ENCODE data around the genes MYOM1 and MYL12A.

- PRO-cap, 2 experiments = peak in 1 of 2 experiments; most common plus-strand start chr18:2999305 (in 1); most common minus-strand start chr18:2999135 (in 1)
- RAMPAGE, long total RNA, 4 experiments = no peak in any of the 4 experiments
Measured at GRCh38 chr18:2998712-2999429, 14.1 kb downstream of the LPIN2 start.

DNA sequence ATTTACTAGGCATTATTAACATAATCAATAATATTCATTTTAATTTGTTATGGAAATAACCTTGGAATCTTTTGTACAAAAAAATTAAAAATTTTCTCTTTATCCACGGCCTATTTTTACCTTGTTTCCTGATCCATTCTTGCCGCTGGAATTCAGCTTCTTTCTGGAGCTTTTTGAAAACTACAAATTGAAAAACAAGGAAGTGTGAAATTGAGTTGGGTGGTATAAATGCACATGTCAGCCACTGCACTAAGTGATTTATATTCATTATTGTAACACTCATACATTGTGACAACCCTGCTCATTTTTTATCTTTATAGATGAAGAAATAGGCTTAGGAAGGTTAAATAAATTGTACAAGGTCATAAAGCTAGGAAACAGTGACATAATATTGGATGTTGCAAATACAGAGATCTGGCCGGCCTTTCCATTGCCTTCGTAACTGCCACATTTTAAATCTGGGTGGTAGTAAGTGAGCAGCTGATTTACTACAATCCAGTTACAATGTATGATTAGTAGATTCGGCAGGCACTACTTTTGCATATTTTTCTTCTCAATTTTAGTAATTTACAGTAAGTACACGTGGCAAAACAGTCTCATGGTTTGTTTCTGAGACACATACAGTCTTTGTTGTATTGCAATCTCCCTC, 76.6 kb upstream of the LPIN2 start:
- PRO-cap, 2 experiments = no peak in any of the 2 experiments
- RAMPAGE, long total RNA, 4 experiments = no peak in any of the 4 experiments

GRCh38 chr18:3211610-3212062, 8.1 kb downstream of the MYOM1 start:
- PRO-cap, 2 experiments = no peak in any of the 2 experiments
- RAMPAGE, long total RNA, 4 experiments = no peak in any of the 4 experiments

- PRO-cap, 2 experiments = no peak in any of the 2 experiments
- RAMPAGE, long total RNA, 4 experiments = no peak in any of the 4 experiments
Measured at GRCh38 chr18:3213475-3213972, 6.2 kb downstream of the MYOM1 start.

DNA sequence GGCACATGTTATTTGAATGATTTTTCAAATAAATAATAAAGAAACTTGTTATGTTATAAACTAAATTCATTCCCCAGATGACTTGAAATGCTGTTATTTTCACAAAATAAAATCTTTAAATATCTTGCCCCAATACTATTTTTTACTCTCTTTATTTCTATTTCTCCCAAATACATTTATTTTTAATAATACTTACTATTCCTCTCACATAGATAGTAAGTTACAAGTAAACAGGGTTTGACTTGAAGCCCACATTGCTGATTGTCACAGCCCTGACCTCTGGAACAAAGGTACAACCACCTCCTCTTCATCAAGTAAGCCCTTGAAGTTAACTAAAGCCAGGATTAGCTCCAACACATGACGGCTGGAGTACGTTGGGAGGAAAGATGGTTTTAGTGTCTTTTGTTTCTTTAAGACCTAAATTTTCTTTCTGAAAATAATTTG, 1.0 kb downstream of the MYOM1 start:
- PRO-cap, 2 experiments = no peak in any of the 2 experiments
- RAMPAGE, long total RNA, 4 experiments = no peak in any of the 4 experiments

GRCh38 chr18:3219148-3220176, at the start of gene MYOM1:
MYOM1 (minus strand) TSS chr18:3219968.
- PRO-cap, 2 experiments = peak in 1 of 2 experiments; most common minus-strand start chr18:3219896 (in 1)
- RAMPAGE, long total RNA, 4 experiments = no peak in any of the 4 experiments

DNA sequence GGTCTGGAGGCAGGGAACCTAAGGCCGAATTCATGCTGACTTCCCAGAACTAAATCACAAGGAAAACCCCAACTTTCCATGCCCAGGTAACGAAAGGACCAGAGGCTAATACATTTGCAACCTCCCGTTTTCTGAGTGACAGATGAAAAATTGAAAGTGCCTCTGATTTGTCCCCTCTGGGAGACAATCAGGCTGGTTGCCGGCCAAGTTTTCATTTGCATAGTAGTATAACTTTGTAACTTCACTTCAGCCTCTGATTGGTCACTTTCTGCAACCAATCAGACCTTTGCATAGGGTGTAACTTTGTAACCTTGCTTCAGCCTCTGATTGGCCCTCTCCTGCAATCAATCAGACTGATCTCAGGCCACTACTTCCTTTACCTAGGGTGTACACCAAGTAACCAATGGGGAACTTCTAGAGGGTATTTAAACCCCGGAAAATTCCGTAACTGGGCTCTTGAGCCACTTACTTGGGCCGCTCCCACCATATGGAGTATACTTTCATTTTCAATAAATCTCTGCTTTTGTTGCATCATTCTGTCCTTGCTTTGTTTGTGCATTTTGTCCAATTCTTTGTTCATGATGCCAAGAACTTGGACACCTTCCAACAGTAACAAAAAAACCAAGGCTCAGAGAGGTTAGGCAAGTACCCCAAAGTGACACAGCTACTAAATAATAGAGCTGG, 10.7 kb upstream of the MYOM1 start:
- PRO-cap, 2 experiments = no peak in any of the 2 experiments
- RAMPAGE, long total RNA, 4 experiments = no peak in any of the 4 experiments

DNA sequence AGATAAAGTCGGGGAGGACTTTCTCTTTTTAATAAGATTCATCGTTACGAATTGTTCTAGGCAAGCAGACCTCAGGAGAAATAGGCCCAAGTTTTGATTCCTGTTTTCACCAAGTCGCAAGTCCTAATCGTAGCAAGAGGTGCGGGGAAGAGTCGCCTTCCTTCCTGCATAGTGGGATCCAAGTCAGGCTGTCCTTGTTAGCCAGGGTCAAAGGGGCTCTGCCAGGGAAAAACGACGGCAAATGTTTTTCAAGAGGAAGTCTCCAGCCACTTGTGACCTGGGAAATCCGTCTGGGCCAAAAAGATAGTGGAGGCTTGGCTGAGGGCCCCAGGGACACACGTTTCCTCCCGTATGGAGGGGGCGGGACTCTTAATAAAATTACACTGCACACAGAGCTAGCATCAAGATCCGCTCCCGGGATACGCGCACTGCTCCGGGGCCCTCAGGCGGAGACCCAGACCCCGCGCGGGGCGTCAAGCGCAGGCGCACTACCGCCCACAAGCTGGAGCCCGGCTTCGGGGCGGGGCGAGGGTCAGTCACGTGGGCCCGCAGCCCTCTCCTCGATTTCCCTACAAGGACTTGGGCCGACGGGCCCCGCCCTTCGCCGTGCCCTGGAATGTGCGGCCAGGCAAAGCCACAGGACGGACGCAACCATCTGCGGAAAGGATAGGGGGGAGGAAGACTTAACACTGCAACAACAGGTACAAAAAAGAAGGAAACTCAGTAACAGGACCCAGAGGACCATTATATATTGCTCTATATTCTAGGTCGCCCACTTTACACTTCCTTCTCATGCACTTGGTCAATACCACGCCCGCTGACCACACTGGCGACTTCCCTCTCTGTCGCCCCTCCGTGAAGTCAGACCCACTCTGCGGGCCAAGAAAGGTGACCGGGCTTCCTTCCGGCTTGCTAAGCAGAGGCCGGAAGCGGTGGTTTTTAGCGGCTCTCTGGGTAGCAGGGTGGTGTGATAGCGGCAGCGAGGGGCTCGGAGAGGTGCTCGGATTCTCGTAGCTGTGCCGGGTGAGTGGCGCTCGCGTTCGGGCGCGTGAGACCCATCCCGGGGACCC, at the start of gene MYL12A:
MYL12A (plus strand) TSS at position 915 of the 1,070 bp plus-strand sequence.
- PRO-cap, 2 experiments = peak in 2 of 2 experiments; most common plus-strand start position 968 of the sequence (in 2); most common minus-strand start position 430 of the sequence (in 1)
- RAMPAGE, long total RNA, 4 experiments = start-site peak on the plus strand in 4 of 4 experiments, centred at positions 944 to 952 of the sequence, 1,029 to 24,350 reads per replicate; start-site peak on the minus strand in 4 of 4 experiments, centred at positions 295 to 485 of the sequence, 5 to 44 reads per replicate

GRCh38 chr18:3248572-3249182, 1.1 kb downstream of the MYL12A start:
- PRO-cap, 2 experiments = peak in 2 of 2 experiments; most common plus-strand start chr18:3248754 (in 1); most common minus-strand start chr18:3248761 (in 1)
- RAMPAGE, long total RNA, 4 experiments = no peak in any of the 4 experiments

GRCh38 chr18:3261287-3261987, 496 bp upstream of the MYL12B start:
- PRO-cap, 2 experiments = peak in 2 of 2 experiments; most common plus-strand start chr18:3261439 (in 1); most common minus-strand start chr18:3261621 (in 1)
- RAMPAGE, long total RNA, 4 experiments = start-site peak on the minus strand in 2 of 4 experiments, at chr18:3261794-3261841 at its widest, 7 to 27 reads per replicate

DNA sequence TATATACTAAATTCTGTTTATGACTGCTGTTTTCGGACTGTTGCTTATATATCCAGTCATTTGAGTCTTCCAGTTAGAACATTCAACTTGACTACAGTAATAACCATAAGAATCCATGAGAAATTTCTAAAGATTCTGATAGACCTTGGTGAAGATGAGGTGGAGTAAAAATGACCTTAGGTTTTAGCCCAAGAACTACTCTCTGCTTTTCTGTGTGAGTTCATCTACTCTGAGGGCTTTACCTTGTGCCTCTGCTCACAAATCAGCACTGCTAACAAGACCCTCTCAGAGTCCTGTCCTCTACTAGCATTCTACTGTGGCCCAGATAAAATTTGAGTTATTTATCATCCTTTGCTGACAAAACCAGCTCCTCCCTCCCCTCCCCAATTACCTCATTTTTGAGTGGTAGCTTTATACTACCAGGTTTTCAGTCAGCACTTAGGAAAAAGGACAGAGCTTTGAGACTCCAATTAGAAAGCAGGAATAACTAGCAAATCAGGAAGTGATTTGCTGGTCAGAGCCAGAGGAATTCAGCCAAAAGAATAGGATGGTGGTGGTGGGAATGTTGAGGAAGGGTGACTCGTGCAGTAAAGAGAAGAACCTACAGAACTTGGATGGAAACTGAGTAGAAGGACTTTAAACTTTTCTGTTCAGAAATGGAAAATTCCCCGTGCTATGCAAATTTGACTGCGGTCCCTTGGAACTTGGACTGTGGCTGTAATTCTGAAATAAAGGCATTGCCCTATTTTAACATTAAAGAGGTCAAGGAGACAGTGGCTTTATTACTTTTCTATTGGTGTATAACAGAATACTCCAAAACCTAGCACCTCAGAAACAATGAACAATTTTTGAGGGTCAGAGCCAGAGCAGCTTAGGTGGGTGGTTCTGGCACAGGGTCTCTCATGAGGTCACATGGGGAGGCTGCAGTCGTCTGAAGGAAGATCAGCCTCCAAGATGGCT, 3.6 kb downstream of the MYL12B start:
- PRO-cap, 2 experiments = no peak in any of the 2 experiments
- RAMPAGE, long total RNA, 4 experiments = no peak in any of the 4 experiments

DNA sequence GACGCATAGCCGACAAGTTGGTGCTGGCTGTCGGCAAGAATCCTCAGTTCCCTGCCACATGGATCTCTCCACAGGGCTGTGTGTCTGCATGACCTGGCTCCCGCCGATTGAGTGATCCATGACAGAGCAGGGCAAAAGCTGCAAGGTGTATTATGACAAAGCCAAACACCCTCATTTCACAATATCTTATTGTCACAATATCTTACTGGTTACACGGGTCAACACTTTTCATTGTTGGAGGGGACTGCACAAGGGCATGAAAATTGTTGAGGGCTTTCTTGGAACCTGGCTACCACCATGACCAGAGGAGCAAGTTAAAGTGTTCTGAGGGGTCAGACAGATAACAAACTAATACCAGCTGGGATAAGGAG, 4.3 kb downstream of the MYL12B start:
- PRO-cap, 2 experiments = no peak in any of the 2 experiments
- RAMPAGE, long total RNA, 4 experiments = no peak in any of the 4 experiments

- PRO-cap, 2 experiments = peak in 2 of 2 experiments; most common minus-strand start chr18:3454822 (in 2)
- RAMPAGE, long total RNA, 4 experiments = no peak in any of the 4 experiments
Measured at GRCh38 chr18:3454402-3455677, 4.9 kb downstream of the TGIF1 start.

- PRO-cap, 2 experiments = peak in 2 of 2 experiments; most common plus-strand start chr18:3603737 (in 2); most common minus-strand start chr18:3603480 (in 2)
- RAMPAGE, long total RNA, 4 experiments = no peak in any of the 4 experiments
Measured at GRCh38 chr18:3603405-3604412, 153.7 kb downstream of the TGIF1 start.

DNA sequence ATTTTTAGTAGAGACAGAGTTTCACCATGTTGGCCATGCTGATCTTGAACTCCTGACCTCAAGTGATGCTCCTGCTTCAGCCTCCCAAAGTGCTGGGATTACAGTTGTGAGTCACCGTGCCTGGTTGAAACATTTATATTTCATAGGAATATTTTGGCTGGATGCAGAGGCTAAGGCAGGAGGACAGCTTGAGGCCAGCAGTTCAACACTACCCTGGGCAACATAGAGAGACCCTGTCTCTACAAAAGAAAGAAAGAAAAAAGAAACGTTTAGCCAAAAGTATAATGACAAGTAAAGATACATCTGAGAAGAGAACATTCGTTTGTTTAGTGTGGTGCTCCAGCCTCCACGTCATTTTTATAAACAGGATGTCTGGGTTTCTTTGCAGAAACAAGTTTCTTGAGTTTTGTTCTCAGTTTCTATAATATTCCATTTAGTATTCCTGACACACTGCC, 200.3 kb downstream of the TGIF1 start:
- PRO-cap, 2 experiments = no peak in any of the 2 experiments
- RAMPAGE, long total RNA, 4 experiments = no peak in any of the 4 experiments

- PRO-cap, 2 experiments = no peak in any of the 2 experiments
- RAMPAGE, long total RNA, 4 experiments = no peak in any of the 4 experiments
Measured at GRCh38 chr18:3723039-3723324, 273.0 kb downstream of the TGIF1 start.

GRCh38 chr18:3723325-3723512, 273.2 kb downstream of the TGIF1 start:
- PRO-cap, 2 experiments = no peak in any of the 2 experiments
- RAMPAGE, long total RNA, 4 experiments = no peak in any of the 4 experiments

GRCh38 chr18:4202595-4202932, 252.5 kb downstream of the DLGAP1 start:
- PRO-cap, 2 experiments = no peak in any of the 2 experiments
- RAMPAGE, long total RNA, 4 experiments = no peak in any of the 4 experiments

DNA sequence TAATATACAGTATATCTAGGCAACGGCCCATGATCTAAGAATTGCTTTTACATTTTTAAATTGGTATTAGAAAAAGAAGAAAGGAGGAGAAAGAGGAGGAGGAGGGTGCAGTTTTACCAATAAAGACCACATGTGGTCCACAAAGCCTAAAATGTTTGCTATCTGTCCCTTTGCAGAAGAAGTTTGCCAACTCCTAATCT, 175.2 kb upstream of the DLGAP1 start:
- PRO-cap, 2 experiments = no peak in any of the 2 experiments
- RAMPAGE, long total RNA, 4 experiments = no peak in any of the 4 experiments

GRCh38 chr18:5420972-5421514, 122.8 kb downstream of the EPB41L3 start:
- PRO-cap, 2 experiments = no peak in any of the 2 experiments
- RAMPAGE, long total RNA, 4 experiments = no peak in any of the 4 experiments